Heart (tissue), 3 donors: ENCODE data around the gene DLX6.

- RAMPAGE, long total RNA, 2 experiments = no peak in any of the 2 experiments
Measured at GRCh38 chr7:95598940-95599228, 2.6 kb upstream of the PDK4 start.

GRCh38 chr7:95599330-95599864 is 3.1 kb upstream of the PDK4 start:
- RAMPAGE, long total RNA, 2 experiments = no peak in any of the 2 experiments

DNA sequence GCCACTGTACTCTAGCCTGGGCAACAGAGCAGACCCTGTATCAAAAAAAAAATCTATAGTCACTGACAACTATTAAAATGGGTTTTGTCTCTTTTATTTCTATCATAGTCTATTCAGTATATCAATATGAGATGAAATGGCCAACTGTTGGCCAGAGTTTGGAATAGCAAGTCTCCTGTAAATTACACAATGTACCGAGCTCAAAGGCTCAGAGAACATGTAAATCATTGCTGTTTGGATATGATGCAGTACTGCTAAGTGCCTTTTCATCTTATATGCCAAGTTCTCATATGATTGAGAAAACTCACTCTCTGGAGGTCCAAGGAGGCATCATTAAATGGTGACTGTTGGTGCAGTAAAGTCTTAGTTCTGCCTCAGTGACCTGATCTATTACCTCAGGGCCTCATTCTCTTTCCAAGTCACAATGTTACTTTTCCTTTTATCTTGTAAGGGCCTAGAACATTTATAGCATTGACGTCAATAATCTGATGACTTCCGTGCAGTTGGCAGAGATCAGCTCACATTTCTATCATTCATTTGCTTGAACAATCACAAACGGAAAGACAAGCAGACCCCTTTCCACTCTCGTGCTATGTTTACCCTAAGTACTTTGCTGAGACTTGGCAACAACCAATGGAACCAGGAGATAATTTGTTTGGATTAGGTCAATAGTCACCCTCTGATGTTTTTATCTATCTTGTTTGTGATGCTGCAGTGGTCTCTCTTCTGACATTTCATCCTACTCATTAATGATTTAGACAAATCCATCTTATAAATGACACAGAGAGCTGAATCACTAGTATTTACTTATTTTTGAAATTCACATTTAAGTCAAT is 32.6 kb upstream of the PDK4 start:
- RAMPAGE, long total RNA, 2 experiments = start-site peak on the minus strand in 1 of 2 experiments, centred at position 386 of the sequence, 7 to 11 reads per replicate

DNA sequence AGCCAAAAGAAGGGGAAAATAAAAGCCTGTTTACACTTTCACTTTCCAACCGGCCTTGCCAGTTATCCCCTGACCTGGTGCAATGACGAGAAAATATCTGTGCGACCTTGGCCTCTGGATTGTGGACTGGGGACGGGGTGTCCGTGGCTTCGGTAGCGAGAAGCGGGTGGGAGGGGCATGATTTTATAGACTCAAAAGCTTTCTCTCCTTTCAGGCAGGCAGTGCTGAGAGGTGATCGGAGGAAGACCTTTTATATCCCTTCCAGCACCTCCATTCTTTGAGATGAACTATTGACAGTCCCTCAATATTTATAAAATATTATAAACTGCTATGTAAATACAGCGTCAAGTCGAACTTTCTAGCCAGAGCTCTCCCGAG is 144.7 kb downstream of the DYNC1I1 start:
- RAMPAGE, long total RNA, 2 experiments = no peak in any of the 2 experiments

DNA sequence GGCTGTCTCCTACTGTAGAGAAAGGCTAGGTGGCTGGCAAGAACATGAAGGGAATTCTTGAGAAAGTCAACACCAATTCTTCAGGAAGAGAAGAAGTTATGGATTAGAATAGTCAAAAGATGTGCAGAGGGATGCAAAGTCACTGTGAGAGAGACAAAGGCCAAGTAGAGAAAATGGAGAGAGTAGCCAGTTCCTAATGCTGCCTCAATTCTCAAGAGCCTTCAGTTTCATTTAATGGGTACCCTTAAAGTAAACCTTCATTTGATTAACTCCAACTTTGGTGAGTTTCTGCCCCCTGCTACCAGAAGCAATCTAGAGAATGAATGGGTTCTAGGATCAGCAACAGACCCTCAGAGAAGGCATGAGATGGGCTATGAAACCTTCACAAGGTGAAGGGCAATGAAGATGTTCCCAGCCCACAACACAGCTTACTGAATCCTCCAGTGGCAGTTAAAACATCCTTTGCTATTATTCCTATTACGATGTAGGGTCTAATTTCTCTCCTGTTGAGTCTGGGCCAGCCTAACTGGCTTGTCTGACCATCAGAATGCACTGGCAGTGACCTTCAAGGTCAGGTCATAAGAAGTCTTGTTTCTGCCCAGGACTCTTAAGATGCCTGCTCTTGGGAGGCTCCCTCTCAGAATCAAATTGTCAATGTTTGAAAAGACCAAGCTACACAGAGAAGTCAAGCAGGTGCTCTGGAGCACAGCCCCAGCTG is 159.1 kb downstream of the SLC25A13 start:
- RAMPAGE, long total RNA, 2 experiments = no peak in any of the 2 experiments

DNA sequence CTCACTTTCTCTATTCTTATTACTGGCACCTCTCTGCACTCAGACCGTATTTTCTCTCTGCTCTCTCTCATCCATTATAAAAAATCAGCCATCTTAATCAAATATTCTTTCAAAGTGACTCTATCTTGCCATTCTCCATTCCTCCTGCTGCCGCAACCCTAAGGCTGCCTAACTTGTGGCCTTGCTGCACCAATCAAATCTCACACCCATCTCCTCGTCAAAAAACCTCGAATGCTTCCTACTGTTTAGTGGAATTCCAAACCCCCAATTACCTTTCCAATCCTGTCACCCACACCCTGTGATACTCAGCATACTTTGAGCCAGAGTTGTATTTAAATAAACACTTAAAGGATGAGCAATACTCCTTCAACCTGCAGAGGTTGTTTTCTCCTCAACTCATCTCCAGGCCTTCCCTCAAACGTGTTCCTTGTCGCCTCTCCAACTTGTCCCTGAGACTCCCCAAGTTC is 36.8 kb downstream of the SLC25A13 start:
- RAMPAGE, long total RNA, 2 experiments = no peak in any of the 2 experiments

GRCh38 chr7:96548530-96549142 is 161.0 kb downstream of the SEM1 start:
- RAMPAGE, long total RNA, 2 experiments = no peak in any of the 2 experiments

DNA sequence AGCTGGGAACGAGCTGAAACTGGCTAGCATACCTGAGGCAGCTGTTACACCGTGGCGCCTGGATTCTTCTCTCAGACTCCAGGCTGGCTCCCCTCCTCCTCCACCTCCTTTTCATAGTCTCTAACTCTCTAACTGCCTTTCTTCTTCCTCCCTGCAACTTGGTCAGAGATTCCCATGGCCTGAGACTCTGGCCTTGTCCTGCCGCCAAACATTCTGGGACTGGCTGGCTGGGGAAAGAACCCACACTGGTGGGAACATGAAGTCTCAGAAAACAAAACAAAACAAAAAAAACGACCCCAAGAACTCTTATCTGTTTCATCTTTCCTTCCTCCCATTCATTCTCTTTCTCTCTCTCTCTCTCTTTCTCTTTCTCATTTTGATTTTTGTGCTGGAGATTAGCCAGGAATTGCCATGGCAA is 76.7 kb upstream of the SEM1 start:
- RAMPAGE, long total RNA, 2 experiments = start-site peak on the minus strand in 1 of 2 experiments, centred at position 151 of the sequence, 6 reads per replicate

DNA sequence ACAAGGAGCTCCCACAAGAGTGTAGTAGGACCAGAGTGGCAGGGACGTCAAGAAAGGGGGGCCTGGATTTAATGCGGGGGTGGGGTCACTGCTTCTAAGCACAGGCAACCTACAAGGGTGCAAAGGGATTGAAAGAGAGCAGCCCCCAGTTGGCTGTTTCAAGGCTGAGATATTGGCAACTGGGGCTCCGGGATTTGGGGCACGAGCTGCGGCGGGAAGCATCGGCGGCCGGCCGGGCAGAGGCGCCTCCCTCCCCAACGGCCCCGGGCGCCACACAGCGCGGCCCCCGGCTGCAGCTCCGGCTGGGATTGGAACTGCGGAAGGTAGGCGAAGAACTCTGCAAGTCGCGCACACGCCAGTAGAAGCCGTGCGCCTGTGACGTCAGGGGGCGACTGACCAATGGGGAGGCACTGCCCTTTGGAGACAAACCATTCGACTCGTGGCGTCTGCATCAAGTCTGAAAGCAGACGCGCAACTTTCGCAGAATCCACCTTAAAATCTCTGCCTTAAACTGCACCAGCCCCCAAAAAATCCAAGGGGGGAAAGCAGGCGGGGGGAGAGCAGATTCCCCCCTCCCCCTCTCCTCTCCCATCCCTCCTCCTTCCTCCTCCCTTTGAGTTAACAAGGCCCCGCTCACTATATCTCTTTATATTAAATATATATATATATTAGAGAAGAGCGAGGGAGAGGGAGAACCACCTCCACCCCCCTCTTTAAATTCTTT is at the start of gene DLX6:
Gene DLX6 (plus strand): TSS at position 431 of the 724 bp plus-strand sequence.
- RAMPAGE, long total RNA, 2 experiments = no peak in any of the 2 experiments

GRCh38 chr7:97232672-97233002 is 115.1 kb downstream of the SDHAF3 start:
- RAMPAGE, long total RNA, 2 experiments = no peak in any of the 2 experiments

- RAMPAGE, long total RNA, 2 experiments = no peak in any of the 2 experiments
Measured at GRCh38 chr7:97959013-97959564, 30.9 kb downstream of the OCM2 start.

GRCh38 chr7:97971289-97972568 is 18.3 kb downstream of the OCM2 start:
- RAMPAGE, long total RNA, 2 experiments = start-site peak on the minus strand in 2 of 2 experiments, at chr7:97972272-97972353 at its widest, 200 to 1,086 reads per replicate

DNA sequence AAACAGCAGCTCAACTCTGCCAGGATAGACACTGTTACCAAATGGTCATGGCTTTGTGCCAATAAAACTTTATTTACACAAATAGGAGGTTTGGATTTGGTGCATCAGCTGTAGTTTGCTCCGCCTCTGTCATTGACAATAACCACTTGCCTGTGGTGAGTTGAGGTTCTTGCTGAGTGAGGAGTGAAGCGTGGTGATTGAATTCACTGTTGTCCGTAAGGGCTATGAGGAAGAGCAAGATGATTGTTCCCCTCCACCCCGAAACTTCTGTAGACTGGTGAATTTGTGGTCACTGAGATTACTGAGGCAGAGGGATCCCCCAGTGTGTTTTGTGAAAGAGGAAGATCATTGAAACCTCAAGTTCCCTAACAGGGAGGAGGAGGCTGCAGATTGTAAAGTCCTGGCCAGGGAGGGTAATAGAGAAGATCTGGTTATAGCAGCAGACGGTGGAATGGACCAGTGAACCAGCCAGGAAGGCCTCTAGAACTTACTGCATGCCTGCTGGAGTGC is 31.0 kb downstream of the LMTK2 start:
- RAMPAGE, long total RNA, 2 experiments = no peak in any of the 2 experiments

GRCh38 chr7:98186802-98187374 is 24.4 kb upstream of the BHLHA15 start:
- RAMPAGE, long total RNA, 2 experiments = no peak in any of the 2 experiments

- RAMPAGE, long total RNA, 2 experiments = no peak in any of the 2 experiments
Measured at GRCh38 chr7:98285153-98285598, 3.7 kb downstream of the BRI3 start.

DNA sequence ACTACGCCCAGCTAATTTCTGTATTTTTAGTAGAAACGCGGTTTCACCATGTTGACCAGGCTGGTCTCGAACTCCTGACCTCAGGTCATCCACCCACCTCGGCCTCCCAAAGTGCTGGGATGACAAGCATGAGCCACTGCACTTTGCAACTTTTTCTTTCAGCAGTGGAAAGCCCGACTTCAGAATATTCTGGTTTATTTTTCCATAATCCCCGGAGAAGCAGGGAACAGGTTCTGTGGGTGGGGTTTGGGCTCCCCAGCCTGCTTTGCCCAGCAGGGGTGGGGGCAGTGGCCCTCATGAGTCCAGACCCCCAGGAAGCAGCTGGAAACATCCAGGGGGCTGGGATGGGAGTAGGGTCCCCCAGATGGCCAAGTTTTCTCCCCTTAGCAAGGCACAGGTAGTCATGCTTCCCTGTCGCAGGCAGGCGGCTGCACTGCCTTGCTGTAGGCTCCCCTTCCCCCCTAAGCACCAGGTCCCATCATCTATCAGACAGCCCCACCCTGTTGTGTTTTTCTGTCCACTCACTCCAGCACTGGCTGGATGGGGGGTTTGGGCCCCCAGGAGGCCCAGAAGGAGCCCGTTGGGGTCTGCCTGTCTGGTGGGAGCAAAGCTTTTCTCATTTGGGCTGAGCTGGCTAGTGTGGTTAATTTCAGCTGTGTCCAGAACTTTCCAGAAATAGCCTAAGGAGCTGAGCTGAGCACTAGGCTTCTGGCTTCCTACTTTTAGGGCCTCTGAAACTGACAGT is 7.8 kb downstream of the BRI3 start:
- RAMPAGE, long total RNA, 2 experiments = no peak in any of the 2 experiments

GRCh38 chr7:98335656-98336182 is 54.2 kb downstream of the BRI3 start:
- RAMPAGE, long total RNA, 2 experiments = no peak in any of the 2 experiments

DNA sequence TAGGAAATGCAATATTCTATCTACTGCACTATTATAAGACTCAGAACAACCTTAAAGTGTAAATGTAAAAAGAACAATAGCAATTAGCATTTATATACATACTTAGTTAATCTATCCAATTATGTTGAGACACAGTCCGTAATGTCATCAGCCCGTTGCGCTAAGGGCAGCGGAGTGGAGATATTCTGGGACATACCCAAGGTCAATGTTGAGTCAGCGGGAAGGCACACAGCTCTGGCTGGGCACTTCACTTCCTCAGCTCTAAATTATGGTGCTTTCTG is 43.3 kb downstream of the BAIAP2L1 start:
- RAMPAGE, long total RNA, 2 experiments = no peak in any of the 2 experiments

DNA sequence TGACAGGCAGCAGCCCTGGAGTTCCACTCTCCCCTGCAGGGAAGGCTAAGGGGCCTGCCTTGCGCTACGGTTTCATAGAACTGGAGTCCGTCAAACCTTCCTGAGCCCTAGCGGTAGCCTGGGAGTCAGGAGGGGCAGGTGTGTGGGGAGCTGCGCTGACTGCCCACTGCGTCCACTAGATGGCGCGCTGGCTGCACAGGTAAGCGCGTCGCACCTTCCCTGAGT is 20.0 kb upstream of the BAIAP2L1 start:
- RAMPAGE, long total RNA, 2 experiments = no peak in any of the 2 experiments

GRCh38 chr7:98771607-98771964 is 98.2 kb downstream of the TMEM130 start:
- RAMPAGE, long total RNA, 2 experiments = no peak in any of the 2 experiments